SUDHL5 (cell line): ENCODE results near the gene RAB40B.

- PRO-cap, result no peak
Measured at GRCh38 chr17:82384535-82385138, 13.1 kb downstream of the UTS2R start.

DNA sequence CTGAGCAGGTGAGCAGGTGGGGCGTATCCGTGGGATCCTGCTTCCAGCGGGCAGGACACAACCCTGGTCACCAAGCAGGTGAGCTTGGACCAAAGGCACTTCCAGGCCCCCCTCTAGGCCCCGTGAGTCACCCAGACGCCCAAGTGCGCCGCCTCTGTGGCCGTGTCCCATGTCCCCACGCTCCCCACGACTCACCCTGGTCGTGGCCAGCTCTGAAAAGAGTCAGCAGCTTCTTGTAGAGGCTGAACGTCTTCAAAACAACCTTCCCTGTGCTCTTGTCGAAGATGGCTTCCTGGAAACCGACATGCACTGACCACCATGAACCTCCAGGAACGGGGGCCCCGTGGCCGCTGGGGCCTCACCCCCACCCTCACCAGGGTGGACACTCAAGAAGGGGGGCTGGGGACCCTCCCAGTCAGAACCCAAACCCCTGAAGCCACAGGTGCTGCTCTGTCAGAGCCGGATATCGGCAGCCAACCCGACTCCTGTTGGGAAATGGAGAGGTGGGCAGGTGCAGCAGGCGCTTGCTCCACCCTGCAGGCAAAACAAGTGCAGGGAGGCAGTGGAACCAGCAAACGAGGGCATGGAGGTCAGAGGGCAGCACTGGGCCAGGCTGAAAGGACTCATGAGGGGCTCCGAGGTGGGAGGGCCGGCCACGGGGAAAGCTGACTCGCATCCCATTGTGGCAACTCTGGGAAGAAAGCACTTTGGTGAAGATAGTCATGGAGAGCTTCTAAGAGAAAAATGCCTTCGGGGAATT, 4.7 kb downstream of the CYBC1 start:
- PRO-cap, result no peak

DNA sequence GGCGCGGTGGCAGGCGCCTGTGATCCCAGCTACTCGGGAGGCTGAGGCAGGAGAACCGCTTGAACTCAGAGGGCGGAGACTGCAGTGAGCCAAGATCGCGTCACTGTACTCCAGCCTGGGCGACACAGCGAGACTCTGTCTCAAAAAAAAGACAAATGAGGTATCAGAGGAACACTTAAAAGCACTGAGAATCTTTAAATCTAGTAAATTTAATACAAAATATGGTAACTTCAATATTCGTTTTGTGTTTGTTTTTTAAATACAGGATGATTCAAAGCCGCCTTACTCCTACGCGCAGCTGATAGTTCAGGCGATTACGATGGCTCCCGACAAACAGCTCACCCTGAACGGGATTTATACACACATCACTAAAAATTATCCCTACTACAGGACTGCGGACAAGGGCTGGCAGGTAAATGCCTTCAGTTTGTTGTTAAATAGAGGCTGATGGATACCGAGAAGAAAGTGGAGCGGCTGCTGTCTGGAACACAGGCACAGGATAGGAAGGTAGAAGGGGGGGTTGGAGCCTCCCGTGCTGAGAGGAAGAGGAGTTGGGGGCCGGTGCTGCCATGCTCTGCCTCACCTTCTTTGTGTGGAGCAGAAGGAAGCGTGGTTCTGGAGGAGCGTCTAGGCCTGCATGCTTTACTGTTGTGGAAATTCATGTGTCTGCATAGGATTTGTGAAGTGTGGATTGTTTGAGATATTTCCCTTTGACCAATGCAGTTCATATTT, 52.1 kb downstream of the FOXK2 start:
- PRO-cap, result no peak

- PRO-cap, result no peak
Measured at GRCh38 chr17:82603380-82604816, 44.3 kb downstream of the WDR45B start.

DNA sequence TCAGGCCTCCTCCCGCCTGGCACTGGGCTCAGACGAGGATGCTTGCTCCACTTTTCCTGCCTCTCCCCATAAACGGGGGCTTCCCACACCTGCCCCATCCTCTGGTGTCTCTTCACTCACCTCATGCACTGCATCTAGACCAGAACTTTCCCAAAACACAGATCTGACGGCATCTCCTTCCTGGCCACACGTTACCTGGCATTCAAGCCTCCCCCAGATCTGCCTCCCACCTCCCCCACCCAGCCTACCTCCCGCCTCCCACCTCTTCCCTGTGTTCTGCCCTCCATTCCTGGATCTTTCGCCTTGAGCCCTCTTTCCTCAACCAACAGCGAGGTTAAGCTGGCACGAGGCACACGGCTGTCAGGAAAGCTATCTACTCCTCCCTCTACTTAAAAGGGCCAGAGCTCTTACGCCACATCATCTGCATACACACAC, 18.2 kb downstream of the WDR45B start:
- PRO-cap, result no peak

DNA sequence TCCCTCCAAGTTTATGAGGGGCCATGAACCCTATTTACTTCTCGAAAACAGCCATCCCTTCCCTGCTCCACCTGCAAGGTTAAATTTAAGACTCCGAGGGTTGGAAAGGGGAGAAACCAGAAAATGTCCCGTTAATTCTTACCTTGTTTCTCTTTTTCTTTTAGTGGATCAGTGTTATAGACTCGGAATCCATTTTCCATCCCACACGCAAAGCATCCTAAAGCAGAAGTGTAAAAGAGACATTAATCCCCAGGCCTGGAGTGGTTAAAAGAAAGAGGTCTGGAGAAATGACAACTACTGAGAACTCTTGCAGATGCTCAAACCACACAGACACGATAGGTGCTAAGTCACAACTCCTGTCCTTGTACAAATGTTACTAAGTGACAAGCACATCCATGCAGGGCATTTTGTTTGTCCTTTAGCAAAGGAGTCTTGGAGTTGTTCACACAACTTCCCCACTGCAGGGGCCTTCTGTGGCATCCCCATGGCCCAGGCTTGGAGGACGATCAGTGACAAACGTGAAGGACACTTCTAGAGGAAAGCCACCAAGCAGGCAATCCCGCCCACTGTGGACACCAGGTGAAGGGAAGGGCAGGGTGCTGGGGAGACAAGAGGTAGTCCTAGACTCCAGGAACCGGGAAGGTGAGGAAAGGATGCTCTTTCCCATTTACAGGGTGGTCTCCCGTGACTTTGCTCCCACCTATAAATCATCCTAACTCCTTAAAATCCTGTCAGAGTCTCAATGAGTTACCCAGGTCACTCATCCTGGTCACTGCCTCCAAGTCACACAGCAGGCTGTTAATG, 4.2 kb downstream of the WDR45B start:
- PRO-cap, result no peak

DNA sequence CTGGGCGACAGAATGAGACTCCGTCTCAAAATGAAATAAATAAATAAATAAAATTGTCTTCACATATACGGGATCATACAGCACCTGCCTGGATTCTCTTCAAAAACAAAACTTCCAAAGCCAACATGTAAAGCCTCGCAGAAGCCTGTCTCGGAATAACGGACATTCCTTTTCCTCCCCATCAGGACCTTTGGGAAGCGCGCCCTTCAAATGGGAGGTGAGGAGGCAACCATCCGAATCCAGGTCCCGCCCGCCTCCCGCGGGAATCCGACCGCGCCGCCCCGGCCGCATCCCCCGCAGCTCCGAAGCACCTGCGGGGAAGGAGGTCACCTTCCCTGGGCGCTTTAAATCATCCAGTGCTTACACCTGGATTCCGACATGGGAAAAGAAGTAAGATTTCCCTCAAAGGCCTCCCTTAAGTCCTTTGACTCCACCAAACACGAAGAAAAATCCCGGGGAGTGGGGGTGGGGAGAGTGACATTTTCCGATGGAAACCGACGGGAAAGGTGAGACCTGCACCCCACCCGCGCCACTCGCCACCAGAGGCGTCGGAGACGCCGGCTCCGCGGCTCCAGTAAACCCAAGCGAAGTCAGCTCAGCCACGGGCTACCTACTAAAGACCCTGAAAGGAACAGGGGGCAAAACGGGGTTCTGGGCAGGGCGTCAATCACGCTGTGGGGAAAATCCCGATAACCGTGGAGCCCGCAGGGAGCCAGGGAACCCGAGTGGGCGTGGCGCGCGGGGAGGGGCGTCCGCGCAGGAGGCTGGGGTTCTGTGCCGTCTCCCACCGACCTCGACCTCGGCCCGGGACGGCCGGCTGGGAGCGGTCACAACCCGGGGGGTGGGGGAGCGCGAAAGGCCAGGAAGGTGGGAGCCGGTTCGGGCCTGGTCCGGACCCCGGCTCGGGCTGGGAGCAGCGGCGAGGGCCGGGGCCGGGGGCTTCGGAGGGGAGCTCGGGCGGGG, 771 bp downstream of the WDR45B start:
- PRO-cap, result unidirectional peak, plus-strand start at position 830 of the sequence

- PRO-cap, result no peak
Measured at GRCh38 chr17:82697829-82698788, at the start of gene RAB40B. TSS of gene RAB40B (minus strand) at chr17:82698698.

DNA sequence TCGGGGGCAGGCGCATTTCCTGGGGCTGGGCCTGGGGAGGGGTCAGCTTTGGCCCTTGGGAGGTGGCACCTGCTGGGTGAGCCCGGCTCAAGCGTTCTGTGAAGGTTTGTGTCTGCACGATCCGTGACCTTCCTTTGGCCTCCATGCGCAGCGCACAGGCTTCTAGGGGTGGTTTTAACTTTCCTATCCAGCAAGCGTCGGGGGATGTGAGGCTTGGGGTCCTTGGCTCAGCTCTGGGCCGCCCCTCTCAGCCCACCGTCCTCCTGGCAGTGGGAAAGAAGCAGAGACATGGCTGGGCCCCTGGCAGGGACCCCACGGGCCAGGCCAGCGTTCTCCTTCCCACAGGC, 399 bp downstream of the FN3K start:
- PRO-cap, result no peak

- PRO-cap, result no peak
Measured at GRCh38 chr17:82774771-82775685, 23.2 kb downstream of the TBCD start.

DNA sequence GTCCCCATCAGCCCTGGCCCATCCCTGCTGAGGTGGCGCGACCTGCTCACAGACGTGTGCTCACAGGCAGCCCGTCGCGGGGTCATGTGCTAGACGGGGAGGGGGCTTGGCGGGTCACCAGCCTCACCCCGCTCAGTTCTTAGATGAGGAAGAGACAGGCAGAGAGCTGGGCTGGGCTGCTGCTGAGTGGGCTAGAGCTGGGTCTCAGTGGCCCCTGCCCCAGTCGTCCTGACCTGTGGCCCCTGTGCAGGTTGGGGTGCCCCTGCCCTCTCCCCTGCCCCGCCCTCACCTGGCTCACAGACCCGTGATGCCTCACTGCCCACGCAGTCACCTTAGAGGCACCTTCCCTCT, 37.4 kb downstream of the TBCD start:
- PRO-cap, result no peak

DNA sequence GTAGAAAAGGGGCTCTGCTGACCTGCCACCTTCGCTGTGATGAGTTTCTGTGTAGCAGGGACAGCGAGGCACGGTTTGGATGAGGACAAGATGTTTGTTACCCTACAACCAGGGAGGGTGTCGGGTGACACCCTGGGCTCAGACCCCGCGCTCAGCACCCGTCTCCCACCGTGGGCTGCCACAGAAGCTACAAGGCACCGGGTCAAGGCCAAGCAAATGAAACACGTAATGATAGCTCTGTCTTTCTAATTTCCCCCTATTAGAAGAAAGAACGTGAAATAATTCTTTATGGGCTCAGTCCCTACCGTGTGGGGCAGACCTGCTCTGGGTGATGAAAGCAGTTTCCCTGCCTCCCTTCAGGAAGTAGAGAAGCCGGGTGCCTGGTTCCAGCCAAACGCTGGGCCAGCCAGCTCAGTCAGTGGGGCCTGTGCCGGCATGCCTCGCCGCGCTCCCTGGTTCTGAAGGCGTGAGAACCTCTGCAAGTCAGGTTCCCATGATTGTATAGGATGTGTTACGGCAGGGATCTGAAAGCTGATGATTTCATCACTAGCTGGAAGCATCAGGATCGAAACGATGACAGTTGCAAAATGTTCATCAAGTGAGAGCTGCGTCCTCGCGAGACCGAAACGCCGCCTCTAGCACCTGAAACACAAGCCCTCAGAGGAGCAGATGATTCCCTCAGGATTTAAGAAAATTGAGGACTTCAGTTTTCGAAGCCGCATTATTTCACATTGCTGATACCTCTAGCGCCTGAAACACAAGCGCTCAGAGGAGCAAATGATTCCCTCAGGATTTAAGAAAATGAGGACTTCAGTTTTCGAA, 3.8 kb downstream of the ZNF750 start:
- PRO-cap, result no peak

DNA sequence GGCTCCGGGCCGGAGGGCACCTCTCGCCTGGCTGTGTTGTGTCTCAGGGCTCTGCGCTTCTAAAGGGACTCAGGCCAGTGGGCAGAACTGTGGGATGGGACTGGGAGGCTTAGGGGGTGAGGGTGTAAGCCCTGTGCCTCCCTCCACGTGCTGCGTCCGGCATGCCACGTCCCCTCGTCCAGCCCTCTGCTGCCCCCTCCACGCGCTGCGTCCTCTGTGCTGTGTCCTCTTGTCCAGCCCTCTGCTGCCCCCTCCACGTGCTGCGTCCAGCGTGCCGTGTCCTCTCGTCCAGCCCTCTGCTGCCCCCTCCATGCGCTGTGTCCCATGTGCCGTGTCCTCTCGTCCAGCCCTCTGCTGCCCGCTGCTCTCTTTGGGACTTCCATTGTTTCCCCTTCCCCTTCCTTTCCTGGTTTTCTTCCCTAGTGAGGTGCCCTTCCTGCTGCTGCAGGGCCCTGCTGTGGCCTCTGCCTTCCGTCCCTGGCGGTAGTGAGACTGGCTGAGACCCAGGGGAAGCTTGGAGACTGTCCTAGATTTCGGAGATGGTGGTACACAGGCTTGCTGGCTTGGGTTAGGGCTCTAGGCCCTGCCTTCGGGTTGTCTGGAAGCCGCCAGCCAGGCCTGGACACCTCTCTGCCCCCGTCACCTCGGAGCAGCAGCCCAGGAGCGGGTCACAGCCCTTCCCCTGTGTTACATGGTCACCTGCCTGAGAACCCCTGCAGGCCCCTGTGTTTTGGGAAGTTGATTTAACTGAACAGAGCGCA, 6.4 kb upstream of the ZNF750 start:
- PRO-cap, result no peak

- PRO-cap, result no peak
Measured at GRCh38 chr17:82863907-82864607, 24.2 kb upstream of the ZNF750 start.

GRCh38 chr17:82876049-82876671, 36.3 kb upstream of the ZNF750 start:
- PRO-cap, result no peak

GRCh38 chr17:83012778-83013099, 38.8 kb downstream of the B3GNTL1 start:
- PRO-cap, result no peak

DNA sequence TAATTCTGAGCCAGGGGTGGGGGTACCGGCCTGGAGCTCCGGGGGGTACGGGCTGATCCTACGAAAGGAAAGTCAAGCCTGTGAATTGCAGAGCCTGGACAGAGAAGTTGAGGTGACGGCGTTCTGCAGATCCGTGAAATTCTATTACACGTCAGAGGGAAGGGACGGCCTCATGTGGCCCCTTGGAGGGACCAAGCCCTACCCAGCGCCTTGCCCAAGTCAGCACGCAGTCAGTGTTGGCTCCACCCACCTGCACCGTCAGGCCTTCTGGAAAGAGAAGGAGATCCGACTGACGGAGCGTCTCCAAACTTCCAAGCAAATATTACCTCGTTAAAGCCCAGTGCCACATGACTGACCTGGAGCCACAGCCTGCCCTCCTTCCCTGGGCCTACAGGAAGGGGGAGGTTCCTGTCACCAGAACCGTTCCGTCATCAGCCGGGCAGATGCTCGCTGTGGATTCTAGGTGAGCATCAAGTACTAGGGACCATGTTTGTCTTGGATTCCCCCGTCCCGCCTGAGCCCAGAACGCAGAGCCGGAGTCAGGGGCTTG, 5.0 kb upstream of the B3GNTL1 start:
- PRO-cap, result no peak

GRCh38 chr17:83064496-83065239, 13.1 kb upstream of the B3GNTL1 start:
- PRO-cap, result no peak

- PRO-cap, result no peak
Measured at GRCh38 chr17:83077834-83078264, 1.6 kb upstream of the METRNL start.

- PRO-cap, result no peak
Measured at GRCh38 chr17:83084025-83084542, 4.7 kb downstream of the METRNL start.